ENCODE measurements around a stretch of chr5.

- RRBS, 2 experiments: no CpG with 5 or more reads among the region's 22 CpGs
Observed at GRCh38 chr5:130732242-130732815, 432.7 kb downstream of the HINT1 start.

DNA sequence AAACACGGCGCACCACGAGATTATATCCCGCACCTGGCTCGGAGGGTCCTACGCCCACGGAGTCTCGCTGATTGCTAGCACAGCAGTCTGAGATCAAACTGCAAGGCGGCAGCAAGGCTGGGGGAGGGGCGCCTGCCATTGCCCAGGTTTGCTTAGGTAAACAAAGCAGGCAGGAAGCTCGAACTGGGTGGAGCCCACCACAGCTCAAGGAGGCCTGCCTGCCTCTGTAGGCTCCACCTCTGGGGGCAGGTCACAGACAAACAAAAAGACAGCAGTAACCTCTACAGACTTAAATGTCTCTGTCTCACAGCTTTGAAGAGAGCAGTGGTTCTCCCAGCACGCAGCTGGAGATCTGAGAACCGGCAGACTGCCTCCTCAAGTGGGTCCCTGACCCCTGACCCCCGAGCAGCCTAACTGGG is 347.0 kb downstream of the HINT1 start:
- RRBS, 2 experiments: no CpG with 5 or more reads among the region's 14 CpGs

GRCh38 chr5:131277659-131278217 is 13.9 kb downstream of the CDC42SE2 start:
- RRBS, 2 experiments: no CpG with 5 or more reads among the region's 2 CpGs

GRCh38 chr5:131532111-131532606 is 102.9 kb downstream of the RAPGEF6 start:
- RRBS, 2 experiments: no CpG with 5 or more reads among the region's 6 CpGs

DNA sequence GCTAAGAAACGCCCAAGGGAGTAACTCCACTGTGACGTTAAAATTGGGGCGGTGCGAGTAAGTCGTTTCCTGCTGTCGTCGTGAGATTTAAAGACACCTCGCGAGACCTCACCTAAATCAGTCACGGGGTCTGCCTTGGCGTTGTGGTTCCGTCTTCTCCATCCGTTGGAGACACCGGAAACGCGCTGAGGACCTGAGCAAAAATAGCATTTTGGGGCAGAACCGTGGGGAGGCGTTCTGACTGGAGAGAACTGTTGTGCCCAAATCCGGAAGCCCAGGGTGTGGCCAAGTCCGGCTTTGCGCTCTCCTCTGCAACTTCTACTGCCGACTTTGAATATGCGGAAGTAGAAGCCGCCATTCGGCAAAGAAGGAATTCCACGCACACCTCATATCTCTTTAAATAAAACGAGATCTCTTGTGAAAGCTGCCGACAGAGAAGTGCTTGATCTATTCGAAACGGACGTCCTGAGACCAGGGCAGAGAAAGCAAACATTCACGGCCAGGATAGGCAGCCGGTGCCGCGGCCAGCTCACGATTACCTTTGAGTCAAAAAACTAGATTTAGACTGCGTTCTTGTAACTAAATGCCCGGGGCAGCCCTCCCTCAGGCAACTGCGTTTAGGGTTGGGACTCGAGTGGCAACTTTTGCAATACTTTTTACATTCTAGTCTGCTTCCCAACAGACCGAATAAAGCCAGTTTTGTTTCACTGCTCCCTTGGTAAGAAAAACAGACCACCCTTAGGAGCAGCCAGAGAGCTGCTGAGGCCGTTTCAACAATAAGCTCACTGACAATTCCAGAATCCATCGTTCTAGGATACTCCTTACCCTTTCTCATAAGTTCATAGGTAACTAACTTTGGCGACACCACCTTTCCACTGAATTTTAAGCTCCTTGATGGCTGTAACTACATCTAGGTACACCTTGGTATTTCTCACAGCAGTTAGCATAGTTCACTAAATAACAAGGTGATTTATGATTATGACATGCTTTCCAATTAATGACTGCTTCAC is 555 bp upstream of the RAPGEF6 start:
- RRBS, 2 experiments: 2 to 4% methylated on average over 11 of the region's 44 CpGs

DNA sequence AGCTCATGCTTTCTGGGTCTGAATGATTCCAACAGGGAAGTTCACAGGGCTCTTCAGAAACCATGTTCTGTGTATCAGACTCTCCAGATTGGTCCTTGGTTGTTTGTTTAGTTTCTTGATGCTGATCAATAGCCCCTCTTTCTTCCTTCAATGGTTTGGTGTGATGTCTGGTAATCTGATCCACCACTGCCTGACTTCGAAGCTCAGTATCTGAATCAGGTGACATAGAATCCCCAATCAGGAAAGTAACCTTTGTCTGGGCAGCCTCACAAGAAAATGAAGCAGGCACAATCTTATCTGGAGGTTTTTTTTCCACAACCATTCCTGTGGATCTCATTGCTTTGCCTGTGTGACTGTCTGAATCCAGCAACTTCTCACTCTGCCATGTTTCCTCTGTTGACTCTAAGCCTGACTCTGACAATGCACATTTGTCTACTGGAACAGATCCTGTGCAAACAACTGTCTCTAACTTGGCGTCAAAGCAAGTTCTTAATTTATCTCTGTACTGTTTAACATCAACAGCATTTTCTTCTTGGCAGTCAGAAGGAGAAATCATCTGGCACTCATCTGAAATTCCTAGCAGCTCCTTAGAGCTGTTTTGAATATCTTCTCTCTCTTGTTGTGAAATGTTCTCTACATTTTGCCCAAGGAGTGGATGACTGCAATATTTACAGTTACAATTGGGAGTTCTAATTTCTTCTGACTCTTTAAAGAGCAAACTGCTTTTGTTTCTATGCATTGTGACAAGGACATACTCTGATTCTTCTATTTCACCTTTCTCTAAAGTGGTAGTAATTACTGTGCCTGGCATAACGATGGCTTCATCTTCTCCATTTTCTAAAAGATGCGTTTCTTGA is 37.1 kb upstream of the RAPGEF6 start:
- RRBS, 2 experiments: no CpG with 5 or more reads among the region's 4 CpGs

DNA sequence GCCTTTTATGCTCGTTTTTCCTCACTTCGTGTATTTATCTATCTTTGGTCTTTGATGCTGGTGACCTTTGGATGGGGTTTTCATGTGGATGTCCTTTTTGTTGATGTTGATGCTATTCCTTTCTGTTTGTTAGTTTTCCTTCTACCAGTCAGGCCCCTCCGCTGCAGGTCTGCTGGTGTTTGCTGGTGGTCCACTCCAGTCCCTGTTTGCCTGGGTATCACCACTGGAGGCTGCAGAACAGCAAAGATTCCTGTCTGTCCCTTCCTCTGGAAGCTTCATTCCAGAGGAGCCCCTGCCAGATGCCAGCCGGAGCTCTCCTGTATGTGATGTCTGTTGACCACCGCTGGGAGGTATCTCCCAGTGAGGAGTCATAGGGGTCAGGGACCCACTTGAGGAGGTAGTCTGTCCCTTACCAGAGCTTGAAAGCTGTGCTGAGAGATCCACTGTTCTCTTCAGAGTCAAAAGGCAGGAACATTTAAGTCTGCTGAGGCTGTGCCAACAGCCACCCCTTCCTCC is 68.0 kb downstream of the FNIP1 start:
- RRBS, 2 experiments: no CpG with 5 or more reads among the region's 5 CpGs

DNA sequence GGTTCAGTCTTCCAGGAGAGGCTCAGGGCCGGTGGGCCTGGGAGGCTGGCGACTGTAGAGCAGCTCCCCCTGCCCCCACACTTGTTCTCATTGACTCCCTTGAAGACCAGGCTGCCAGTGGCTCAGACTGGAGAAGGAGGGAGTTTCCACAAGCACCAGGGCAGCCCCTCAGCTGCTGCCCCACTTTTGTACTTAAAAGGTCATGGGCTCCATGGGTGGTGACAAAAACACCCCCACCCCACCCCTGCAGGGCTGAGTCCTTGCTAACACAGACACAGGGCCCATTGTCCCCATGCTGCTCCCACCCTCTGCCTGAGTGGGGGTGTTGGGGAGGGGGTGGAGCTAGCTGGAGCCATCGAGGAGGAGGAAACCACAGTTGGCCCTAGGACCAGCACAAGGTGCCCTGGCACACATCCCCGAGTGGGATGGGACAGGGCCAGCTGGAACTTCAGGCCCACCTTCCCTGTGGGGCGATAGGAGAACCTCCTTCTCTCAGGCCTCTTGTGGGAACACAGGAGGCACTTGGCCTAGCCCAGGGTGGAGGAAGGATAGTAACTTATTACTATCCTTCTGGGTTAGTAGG is 10.6 kb downstream of the PDLIM4 start:
- RRBS, 2 experiments: no CpG with 5 or more reads among the region's 5 CpGs

- RRBS, 2 experiments: no CpG with 5 or more reads among the region's 3 CpGs
Observed at GRCh38 chr5:132292978-132293191, 1.3 kb upstream of the SLC22A4 start.

- RRBS, 2 experiments: 2 to 6% methylated on average over 19 to 27 of the region's 72 CpGs
Observed at GRCh38 chr5:132293503-132294326, 479 bp upstream of the SLC22A4 start.

DNA sequence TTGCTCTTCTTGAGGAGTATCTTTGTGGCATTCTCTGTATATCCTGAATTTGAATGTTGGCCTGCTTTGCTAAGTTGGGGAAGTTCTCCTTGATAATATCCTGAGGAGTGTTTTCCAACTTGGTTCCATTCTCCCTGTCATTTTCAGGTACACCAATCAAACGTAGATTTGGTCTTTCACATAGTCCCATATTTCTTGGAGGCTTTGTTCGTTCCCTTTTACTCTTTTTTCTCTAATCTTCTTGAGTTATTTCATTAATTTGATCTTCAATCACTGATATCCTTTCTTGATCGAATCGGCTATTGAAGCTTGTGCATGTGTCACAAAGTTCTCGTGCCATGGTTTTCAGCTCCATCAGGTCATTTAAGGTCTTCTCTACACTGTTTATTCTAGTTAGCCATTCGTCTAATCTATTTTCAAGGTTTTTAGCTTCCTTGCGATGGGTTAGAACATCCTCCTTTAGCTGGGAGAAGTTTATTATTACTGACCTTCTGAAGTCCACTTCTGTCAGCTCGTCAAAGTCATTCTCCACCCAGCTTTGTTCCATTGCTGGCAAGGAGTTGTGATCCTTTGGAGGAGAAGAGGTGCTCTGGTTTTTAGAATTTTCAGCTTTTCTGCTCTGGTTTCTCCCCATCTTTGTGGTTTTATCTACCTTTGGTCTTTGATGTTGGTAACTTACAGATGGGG is 21.1 kb upstream of the SLC22A5 start:
- RRBS, 2 experiments: no CpG with 5 or more reads among the region's 8 CpGs

- RRBS, 2 experiments: no CpG with 5 or more reads among the region's 1 CpG
Observed at GRCh38 chr5:132358565-132359191, 10.8 kb upstream of the SLC22A5 start.

GRCh38 chr5:132368218-132368759 is 1.2 kb upstream of the SLC22A5 start:
- RRBS, 2 experiments: no CpG with 5 or more reads among the region's 4 CpGs

- RRBS, 2 experiments: no CpG with 5 or more reads among the region's 14 CpGs
Observed at GRCh38 chr5:132385015-132385507, 15.6 kb downstream of the SLC22A5 start.

GRCh38 chr5:132388137-132388898 is 18.8 kb downstream of the SLC22A5 start:
- RRBS, 2 experiments: no CpG with 5 or more reads among the region's 6 CpGs

GRCh38 chr5:132414644-132414899 is 45.1 kb downstream of the SLC22A5 start:
- RRBS, 2 experiments: no CpG with 5 or more reads among the region's 1 CpG

DNA sequence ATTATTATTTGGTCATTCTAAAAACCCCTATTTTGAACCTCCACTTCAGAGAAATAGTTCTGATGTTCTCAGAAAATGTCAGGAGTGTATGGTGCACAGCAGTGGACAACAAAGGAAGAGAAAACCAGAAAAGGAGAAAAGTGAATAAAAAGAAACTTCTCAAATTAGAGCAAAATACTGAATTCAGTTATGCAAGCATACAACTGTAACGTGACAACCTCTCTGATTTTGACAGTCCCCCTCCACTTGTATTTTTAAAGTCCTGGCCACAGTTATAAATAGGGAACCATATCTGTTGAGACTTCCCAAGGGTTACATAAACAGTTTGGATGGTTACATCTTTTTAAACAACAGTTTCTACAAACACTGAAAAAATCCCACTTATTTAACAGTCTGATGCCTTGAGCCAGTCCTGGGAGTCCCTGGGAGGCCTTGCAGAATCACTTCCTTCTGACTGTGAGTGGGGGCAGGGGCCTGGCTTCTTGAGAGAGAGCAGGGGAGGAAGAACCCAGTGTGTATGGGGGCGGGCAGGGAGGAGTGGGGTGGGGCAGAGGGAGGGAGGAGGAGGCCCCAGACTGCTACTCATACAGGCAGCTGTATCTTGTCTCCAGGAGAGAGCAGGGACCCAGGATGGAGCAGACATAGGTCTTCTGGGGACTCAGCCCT is 53.1 kb downstream of the IRF1 start:
- RRBS, 2 experiments: no CpG with 5 or more reads among the region's 2 CpGs

GRCh38 chr5:132486189-132486813 is 4.3 kb downstream of the IRF1 start:
- RRBS, 2 experiments: no CpG with 5 or more reads among the region's 7 CpGs

GRCh38 chr5:132488948-132489150 is 1.7 kb downstream of the IRF1 start:
- RRBS, 2 experiments: no CpG with 5 or more reads among the region's 4 CpGs

GRCh38 chr5:132677175-132677663 is 3.4 kb downstream of the IL4 start:
- RRBS, 2 experiments: no CpG with 5 or more reads among the region's 9 CpGs